HGPS cell (cell line): ENCODE measurements around a stretch of chr13.

DNA sequence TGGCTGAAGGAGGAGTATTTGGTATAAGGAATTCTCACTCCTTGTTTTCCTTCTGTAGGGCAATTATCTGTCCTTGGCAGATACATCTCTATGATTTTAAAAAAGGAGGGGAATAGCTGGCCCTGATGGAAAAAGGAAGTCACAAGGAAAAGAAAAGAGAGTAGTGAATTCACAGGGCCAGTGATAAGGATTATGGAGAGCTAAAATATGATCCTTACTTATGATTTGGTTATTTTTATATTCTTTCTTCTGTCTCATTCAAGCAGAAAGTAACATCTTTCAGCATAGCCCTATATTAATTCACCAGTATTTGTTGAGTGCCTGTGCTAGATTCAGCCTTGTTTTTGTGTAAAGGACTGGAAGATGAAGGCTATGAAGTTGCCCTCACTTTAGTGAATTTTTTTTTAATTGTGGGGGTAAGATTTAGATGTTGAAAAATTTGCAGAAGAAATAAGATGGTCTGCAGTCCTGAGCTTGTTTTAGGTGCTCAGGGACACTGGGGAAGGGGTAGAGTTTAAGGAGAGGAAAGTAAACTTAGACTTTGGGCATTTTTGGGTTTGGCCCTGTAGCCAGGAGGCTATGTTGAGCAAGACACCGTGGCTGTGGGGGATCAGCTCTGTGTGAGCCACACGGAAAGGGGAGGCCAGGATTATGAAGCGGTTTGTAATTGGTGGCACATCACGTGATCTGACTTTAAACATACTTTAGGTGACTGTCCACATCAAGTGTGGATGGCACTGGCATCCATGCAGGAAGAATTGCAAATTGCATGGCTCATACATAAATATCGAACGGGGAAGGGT, 87.0 kb downstream of the ESD start:
- RRBS = no CpG with 5 or more reads among the region's 6 CpGs

DNA sequence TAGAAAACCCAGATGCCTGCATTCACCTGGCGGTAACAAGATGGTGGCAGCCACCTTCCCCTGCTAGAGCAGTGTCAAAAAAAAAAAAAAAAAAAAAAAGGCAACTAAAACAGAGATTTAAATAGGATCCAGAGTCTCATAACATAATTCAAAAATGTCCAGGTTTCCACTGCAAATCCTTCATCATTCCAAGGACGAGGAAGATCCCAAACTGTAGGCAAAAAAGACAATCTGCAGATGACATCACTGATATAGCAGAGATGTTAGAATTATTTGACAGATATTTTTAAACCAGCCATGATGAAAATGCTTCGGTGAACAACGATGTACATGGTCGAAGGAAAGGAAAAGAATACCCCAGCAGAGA, 70.2 kb downstream of the ESD start:
- RRBS = no CpG with 5 or more reads among the region's 5 CpGs

DNA sequence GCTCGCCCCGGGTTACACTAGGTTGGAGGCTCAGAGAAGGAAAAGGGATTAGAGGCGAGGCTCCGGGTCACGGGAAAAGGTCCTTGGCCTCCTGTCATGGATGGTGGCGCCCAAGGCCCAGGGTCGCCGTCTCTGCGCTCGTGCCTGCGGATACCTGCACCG, 229 bp downstream of the ESD start:
- RRBS = 0% methylated on average over 1 of the region's 12 CpGs

GRCh38 chr13:46878404-46878926, 18.4 kb downstream of the HTR2A start:
- RRBS = no CpG with 5 or more reads among the region's 2 CpGs

DNA sequence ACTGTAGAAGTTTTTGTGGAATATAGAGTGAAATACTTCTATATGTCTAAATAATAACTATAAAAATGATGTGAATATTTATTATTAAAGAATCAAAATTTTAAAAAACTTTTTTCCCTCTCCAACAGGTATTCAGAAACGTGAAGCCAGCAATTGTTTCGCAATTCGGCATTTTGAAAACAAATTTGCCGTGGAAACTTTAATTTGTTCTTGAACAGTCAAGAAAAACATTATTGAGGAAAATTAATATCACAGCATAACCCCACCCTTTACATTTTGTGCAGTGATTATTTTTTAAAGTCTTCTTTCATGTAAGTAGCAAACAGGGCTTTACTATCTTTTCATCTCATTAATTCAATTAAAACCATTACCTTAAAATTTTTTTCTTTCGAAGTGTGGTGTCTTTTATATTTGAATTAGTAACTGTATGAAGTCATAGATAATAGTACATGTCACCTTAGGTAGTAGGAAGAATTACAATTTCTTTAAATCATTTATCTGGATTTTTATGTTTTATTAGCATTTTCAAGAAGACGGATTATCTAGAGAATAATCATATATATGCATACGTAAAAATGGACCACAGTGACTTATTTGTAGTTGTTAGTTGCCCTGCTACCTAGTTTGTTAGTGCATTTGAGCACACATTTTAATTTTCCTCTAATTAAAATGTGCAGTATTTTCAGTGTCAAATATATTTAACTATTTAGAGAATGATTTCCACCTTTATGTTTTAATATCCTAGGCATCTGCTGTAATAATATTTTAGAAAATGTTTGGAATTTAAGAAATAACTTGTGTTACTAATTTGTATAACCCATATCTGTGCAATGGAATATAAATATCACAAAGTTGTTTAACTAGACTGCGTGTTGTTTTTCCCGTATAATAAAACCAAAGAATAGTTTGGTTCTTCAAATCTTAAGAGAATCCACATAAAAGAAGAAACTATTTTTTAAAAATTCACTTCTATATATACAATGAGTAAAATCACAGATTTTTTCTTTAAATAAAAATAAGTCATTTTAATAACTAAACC, 28.3 kb downstream of the ITM2B start:
- RRBS = no CpG with 5 or more reads among the region's 9 CpGs

- RRBS = 94% methylated on average over 4 of the region's 28 CpGs
Measured at GRCh38 chr13:48317812-48318433, 14.4 kb downstream of the RB1 start.

DNA sequence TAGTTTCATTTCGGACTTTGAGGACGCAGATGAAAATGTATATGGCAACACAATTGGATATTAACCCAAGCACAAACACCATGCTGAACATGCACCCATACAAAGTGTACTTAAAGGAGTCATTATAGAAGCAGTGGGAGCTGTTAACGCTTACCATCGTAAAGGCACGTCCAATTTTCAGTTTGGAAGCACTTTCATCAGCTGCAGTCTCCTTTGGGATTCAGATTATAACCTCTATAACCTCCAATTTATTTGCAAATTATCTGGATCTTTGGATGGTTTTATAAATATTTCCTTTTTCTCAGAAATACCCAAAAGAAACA, 685 bp downstream of the LPAR6 start:
- RRBS = no CpG with 5 or more reads among the region's 5 CpGs

GRCh38 chr13:48417398-48418083, 4.6 kb upstream of the LPAR6 start:
- RRBS = no CpG with 5 or more reads among the region's 7 CpGs

- RRBS = no CpG with 5 or more reads among the region's 7 CpGs
Measured at GRCh38 chr13:48655089-48655694, 1.5 kb downstream of the CYSLTR2 start.

DNA sequence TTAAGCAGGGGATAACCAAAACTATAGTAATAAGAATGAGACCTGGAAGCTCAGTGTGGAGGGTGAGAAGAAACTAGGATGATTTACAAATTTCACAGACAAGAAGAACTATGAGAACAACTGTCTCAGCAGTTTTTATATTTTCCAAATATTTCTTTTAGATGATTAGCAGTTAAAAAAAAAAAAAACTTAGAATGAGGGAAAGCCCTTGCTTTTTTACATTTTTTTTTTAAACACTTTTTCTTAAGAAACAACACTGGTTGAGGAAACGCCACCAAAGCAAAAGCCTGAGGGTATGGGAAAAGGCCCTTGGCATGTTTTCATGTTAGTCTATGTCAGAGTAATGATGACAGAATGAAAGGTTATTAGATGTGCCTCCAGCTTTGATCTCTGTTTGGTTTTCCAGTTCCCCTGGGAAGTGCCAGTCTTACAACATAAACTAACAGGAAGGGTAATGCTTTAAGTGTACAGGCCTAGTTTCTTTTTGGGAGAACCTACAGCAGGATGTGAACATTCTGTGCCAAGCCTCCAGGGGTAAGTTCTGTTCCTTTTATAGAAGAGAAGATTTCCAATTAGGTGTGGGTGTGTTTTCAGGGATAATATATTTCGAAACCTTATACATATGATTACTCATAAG, 121.5 kb downstream of the FNDC3A start:
- RRBS = no CpG with 5 or more reads among the region's 2 CpGs

- RRBS = no CpG with 5 or more reads among the region's 1 CpG
Measured at GRCh38 chr13:49399749-49400355, 44.0 kb downstream of the CAB39L start.

GRCh38 chr13:49401201-49401836, 42.5 kb downstream of the CAB39L start:
- RRBS = no CpG with 5 or more reads among the region's 7 CpGs

DNA sequence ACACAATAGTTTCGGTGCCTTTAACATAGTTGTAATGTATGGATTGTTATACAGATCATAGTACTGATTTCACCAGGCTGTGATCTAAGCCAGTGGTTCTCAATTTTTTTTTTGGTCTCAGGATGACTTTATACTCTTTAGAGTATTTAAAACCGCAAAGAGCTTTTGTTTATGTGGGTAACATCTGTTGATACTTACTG, 10.6 kb downstream of the SETDB2 start:
- RRBS = no CpG with 5 or more reads among the region's 2 CpGs

- RRBS = no CpG with 5 or more reads among the region's 3 CpGs
Measured at GRCh38 chr13:49533926-49534417, 38.2 kb downstream of the PHF11 start.

DNA sequence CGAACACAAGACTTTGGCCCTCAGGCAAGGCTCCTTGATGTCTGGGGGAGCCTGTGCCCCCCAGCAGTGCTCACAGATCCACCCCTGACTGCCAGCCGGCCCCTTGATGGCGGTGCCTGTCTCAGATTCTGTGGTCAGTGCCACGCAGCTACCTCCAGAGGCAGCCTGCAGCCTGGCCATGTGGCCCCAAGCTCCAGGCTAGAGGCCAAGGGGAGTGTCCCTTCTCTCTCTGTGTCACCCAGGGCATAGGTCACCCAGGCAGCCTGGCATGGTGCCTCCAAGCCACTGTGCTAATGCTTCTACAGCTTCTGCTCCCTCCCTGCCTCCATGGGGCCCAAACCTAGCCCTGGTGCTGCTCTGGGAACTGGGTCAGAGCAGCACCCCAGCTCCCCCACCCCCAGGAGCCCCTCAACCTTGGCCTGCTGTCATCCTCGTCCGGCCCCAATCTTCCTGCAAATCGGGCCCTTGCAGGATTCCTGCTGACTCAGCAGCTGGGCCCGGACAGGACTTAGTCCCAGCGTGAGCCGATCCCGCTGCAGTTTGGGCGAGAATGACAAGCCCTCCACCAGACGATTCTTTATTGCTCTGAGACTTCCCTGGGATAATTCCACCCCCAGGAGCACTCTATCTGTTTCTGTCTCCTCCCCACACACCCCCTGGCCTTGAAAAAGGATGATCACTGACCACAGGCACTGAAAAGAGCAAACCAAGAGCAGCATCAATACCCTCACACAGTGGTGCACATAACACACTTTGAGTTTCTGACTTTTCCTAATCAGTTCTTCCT, 2.7 kb upstream of the ARL11 start:
- RRBS = no CpG with 5 or more reads among the region's 13 CpGs

DNA sequence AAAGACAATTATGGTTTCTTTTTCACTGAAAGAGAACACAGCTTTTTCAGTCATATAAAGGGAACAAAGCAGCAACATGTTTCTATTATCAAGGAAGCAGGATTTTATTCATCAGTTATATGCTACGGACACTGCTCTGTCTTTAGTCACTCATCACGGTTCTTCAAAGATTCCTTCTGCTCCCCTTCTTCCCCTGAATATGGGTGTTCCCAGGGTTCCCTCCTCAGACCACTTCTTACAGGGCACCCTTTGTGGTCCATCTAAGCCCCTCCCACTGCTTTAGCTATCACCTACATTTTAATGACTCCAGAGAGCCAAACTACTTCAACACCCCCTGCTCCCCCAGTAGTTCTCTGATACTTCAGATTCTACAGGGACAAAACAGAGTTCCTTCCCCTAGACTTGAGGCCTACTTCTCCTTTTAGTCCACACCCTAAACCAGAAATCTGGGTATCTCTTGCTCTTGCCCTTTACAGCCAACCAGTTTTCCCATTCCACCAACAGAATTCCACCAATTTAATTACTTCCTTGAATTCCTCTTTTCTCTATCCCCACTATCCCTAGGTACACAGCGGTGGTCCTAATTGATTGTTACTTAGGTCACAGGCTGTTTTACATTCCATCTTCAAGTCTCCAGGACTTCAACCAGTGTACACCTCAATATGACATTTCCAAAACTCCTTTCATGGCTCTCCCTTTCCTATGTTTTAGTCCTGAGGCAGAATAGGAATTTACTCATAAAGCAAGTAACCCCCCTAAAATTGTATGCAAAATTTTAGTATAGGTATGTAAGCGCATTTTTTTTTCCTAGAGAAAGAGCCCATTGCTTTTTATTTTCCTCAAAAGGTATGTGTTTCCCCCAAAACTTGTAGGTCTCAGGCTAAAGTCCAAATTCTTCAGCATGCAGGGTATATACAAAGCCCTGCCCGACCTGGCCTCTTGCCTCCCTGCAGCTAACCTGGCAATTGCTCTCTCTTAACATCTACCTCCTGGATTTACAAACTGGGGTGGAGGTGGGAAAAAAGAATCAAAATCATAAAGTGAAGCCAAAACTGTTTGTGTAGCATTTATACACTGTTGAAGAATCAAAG, 107.4 kb downstream of the KCNRG start:
- RRBS = no CpG with 5 or more reads among the region's 5 CpGs

DNA sequence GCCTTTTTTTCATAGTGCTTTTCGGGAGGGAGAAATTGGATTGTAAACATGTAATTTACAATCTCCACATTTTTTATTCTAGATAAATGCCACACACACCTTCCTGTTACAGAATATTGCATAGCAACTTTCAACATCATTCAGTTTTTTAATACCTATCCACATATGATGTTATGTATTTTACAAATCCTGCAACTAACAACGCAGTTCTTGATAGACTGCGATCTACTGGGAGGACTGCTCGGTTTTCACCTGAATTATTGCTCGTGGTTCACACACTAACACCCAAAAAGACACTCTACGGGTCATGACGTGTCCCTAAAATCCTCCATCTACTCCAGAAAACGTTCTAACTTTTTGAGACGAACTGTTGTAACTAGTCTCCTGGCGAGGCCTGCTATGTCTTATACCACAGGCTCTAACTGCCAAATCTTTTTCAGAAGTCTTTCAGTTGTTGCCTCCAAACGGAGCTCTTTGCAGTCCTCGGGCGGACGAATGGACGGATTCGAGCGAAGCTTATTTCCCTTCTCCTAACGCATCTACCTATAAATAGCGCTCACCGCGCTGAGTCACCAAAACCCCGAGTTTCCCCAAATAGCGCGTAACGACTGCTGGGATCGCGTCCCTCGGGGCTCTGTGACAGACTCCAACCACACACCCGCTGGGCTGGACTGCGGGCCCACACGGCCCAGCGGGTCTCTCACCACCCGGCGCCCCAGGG, 108.3 kb downstream of the KCNRG start:
- RRBS = 3% methylated on average over 2 of the region's 34 CpGs

- RRBS = 1% methylated on average over 14 of the region's 50 CpGs
Measured at GRCh38 chr13:50124953-50125442, 109.8 kb downstream of the KCNRG start.

DNA sequence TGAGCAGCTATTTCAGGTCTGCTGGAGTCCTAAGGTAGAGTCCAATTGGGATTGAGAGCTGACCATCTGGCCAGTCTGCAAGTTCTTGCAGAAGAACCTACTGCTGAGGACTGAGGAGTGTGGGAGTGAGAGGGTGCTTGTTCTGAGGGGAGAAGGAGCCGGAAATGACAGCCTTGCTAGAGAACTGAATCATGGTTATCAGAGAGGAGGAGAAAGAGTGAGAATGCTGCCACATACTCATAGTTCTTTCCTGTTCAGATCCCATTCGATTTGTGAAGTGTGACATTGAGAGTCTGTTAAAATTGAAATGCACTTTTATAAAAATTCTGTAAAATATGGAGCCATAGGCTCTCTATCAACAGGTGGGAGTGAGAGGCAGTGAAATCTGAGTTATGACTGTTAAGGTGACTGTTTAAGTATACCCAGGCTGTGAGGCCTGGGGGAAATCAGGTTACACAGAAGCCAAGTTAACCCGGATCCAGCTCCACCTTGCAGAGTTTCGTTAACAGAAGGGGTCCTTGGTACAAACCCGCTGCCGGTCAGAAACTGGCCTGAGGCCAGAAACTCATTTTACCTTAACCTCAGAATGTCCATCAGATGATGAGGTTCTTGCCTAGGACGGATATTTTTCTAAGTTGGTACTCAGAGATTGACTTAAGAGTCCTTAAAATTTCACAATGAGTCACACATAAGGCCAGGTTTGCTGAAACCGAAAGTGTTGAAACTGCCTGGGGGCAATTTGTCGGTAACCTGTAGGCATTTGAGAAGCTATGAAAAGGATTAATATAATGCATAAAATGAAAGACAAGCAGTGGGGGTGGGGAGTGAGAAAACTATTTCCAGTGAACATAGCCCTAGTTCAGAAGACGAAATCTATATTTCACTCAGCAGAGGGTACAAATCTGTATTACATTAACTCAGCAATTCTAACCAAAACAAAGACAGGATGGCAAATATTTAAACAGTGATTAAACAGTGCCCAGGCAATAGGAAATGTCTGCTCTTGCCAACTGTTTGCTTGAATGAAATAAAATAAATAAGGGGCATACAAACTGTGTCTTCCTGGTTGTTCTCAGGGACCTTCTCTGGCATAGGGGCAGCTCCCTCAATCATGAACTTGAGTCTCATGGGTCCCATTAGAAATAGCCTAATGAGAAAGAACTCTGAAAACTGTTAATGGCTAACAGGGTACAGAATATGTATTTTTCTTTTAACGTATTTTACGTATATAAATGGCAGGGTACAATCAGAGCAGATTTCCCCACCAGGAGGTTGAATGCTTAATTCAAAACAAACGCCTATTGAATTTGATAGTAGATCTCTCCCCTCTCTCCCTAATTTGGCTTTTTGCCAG, 350.6 kb downstream of the KCNRG start:
- RRBS = 93% methylated on average over 4 of the region's 13 CpGs